ENCODE measurements around a stretch of chr15.

DNA sequence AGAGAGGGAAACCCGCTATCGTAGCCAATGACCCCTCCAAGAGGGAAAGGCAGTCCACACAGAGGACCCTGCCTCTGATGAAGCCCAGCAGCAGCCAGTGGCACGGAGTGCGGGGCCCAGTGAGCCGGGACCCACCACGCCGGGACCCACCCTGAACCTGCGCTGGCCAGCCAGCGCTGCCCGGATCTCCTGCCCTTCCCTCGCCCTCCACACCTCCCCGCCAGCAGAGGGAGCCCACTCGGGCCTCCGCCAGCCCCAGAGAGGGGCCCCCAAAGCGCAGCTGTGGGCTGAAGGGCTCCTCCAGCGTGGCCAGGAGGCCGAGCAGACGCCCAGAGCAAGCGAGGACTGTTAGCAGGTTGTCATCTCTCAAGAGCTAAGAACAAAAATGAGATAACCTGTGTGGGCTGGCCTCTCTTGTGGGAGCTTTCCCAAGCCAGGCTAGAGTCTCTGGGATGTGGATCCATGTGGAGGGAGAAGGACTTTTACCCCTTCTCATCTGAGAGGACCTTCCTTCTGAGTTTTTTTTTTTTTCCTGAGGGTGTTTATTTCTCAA, 81.3 kb upstream of the ATP10A start:
- PRO-cap, result no peak
- RAMPAGE, long total RNA, 2 experiments, result no peak in any of the 2 experiments

DNA sequence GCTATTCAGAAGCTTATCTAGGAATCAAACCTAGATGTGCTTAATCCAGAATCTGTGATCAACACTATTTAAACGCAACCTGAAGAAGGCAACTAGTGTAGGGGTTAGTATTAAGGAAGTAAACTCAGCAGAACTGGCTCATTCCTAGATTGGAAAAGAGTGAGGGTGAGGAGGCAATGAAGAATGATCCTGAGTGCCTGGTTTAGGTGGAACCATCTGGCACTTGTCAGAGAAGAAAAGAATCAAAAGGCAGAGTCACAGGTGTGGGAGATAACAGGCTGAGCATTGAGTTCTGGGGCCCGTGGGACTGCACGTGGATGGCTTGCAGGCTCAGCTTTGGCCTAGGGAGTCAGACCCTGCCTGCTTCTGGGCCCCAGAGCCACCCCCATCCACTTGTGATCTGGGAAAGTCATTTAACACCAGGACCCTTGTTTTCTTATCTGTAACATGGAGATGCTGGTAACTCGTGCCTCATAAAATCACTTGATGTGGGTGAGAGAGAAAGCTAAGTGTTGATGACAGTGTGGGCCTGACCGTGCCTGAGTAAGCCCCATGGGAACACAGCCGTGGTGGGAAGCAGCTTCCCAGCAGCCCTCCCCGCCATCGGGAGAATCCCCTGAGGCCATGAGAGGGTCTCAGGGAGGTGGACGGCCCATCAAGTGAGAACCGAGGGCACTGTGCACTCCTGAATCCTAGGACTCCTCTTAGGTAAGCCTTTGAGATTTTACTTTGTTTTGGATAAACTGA, 378.2 kb downstream of the GABRB3 start:
- PRO-cap, result no peak
- RAMPAGE, long total RNA, 2 experiments, result no peak in any of the 2 experiments

GRCh38 chr15:26628742-26629849, 143.8 kb downstream of the GABRB3 start:
- PRO-cap, result no peak
- RAMPAGE, long total RNA, 2 experiments, result start-site peak on the minus strand in 1 of 2 experiments, at chr15:26629073-26629144 at its widest, 7 reads per replicate

DNA sequence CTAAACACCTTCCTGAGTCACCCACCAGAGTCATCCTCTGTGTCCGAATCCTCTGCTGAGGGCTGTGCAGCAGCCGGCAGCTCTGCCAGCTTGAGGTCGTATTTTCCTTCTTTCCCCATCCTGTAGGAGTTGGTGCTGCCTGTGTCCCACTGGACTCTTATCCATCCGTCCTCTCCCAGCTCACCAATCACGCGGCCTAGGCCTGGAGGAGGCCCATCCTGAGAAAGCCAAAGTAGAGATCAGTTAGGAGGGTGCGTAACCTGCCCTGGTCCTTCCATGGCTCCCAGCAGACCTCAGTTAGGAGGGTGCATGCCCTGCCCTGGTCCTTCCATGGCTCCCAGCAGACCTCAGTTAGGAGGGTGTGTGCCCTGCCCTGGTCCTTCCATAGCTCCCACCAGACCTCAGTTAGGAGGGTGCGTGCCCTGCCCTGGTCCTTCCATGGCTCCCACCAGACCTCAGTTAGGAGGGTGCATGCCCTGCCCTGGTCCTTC, 101.5 kb downstream of the HERC2 start:
- PRO-cap, result no peak
- RAMPAGE, long total RNA, 2 experiments, result no peak in any of the 2 experiments

GRCh38 chr15:28255623-28256455, 66.1 kb downstream of the HERC2 start:
- PRO-cap, result no peak
- RAMPAGE, long total RNA, 2 experiments, result no peak in any of the 2 experiments

GRCh38 chr15:28992944-28993969, 107.5 kb downstream of the APBA2 start:
- PRO-cap, result no peak
- RAMPAGE, long total RNA, 2 experiments, result no peak in any of the 2 experiments

DNA sequence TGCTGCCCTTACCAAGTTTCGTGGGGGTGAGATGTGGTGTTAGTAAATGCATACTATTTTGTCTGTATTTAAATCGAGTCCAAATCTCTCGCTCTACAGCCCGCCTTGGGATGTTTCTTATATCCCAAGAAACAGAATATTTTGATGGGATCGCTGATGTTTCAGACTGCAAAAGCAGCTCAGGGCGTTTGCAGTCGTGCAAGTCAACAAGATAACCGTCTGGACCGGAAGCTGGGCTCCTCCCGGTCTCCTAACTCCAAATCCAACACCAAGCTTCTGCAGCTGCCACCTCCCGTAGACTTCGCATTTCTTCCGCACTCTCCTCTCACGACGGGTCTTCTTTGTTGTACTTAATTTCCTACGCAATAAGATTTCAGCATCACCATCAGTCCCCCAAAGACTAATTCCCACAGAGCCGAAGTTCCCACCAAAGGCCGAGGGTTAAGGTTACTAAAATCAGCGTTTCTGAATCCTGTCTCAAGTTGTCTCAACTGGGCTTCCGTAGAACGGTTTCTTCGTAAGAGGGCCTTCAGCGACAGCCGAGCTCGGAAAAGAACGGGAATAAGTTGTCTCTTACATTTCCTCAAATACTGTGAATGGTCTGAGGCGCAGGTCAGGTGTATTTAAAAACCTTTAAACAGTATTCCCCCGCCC, 21.6 kb downstream of the GOLGA8H start:
- PRO-cap, result bidirectional peak, plus-strand start at position 518 of the sequence, minus-strand start at position 267 of the sequence
- RAMPAGE, long total RNA, 2 experiments, result start-site peak on the minus strand in 2 of 2 experiments, centred at positions 476 to 485 of the sequence, 11 to 51 reads per replicate

DNA sequence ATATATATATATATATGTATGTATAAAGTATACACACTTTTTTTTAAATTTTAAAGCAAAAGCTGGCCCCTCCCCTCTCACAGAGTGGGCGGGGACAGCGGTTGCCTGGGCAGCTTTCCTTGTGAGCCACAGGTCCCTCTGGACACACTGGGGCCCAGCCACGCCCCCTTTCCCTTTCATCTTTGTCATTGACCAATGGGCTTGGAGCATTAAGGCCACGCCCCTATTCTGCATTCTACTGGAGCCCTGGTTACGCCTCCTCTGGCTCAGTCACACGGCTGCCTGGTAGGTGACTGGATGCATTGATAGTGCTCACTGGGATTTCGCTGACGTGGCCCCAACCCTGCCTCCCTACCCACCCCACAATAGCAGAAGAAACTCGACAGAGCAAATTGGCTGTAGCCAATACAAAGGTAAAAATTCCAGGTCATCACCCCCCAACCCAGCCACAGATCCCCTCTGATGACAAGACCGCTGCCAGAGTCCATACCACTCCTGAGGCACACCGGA, 112.5 kb upstream of the FAN1 start:
- PRO-cap, result no peak
- RAMPAGE, long total RNA, 2 experiments, result no peak in any of the 2 experiments

DNA sequence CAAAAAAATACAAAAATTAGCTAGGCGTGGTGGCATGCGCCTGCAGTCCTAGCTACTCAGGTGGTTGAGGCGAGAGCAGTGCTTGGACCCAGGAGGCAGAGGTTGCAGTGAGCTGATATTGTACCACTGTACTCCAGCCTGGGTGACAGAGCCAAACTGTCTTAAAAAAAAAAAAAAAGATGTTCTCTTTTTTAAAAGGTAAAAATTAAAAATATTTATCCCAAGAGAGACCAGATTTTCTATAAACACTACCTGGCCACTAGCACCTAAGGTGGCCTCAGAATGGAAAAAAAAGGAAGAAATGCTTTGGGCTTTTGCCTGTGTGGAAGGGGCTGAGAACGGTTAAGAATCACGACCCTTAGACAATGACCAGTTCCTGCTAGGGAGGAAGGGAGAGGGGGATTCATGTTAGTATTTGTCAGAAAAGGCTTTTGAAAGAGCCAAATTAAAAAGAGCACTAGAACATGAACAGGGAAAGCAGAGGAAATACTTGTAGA, 41.2 kb downstream of the FAN1 start:
- PRO-cap, result no peak
- RAMPAGE, long total RNA, 2 experiments, result no peak in any of the 2 experiments

- PRO-cap, result no peak
- RAMPAGE, long total RNA, 2 experiments, result no peak in any of the 2 experiments
Measured at GRCh38 chr15:30992131-30992371, 623 bp upstream of the MTMR10 start.

- PRO-cap, result no peak
- RAMPAGE, long total RNA, 2 experiments, result no peak in any of the 2 experiments
Measured at GRCh38 chr15:31013896-31014211, 22.4 kb upstream of the MTMR10 start.

- PRO-cap, result no peak
- RAMPAGE, long total RNA, 2 experiments, result no peak in any of the 2 experiments
Measured at GRCh38 chr15:31159055-31159760, 57.7 kb upstream of the TRPM1 start.

DNA sequence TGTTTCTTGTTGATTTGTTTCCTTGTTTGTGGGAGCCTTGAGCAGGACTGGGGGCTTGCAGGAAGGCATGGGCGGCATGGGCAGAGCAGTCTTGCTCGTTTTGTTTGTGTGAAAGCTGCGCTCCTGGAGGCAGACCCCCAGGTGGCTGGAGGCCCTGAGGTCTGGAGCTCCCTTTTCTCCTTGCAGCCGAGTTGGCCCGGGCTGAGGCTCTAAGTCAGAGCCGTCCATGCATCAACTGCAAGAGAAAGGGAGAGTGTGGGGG, 26.9 kb upstream of the KLF13 start:
- PRO-cap, result unidirectional peak, plus-strand start at position 111 of the sequence
- RAMPAGE, long total RNA, 2 experiments, result no peak in any of the 2 experiments

- PRO-cap, result no peak
- RAMPAGE, long total RNA, 2 experiments, result no peak in any of the 2 experiments
Measured at GRCh38 chr15:31305062-31305264, 21.7 kb upstream of the KLF13 start.

- PRO-cap, result no peak
- RAMPAGE, long total RNA, 2 experiments, result no peak in any of the 2 experiments
Measured at GRCh38 chr15:31326548-31326604, 259 bp upstream of the KLF13 start.

GRCh38 chr15:31339546-31340450, 13.2 kb downstream of the KLF13 start:
- PRO-cap, result no peak
- RAMPAGE, long total RNA, 2 experiments, result no peak in any of the 2 experiments

DNA sequence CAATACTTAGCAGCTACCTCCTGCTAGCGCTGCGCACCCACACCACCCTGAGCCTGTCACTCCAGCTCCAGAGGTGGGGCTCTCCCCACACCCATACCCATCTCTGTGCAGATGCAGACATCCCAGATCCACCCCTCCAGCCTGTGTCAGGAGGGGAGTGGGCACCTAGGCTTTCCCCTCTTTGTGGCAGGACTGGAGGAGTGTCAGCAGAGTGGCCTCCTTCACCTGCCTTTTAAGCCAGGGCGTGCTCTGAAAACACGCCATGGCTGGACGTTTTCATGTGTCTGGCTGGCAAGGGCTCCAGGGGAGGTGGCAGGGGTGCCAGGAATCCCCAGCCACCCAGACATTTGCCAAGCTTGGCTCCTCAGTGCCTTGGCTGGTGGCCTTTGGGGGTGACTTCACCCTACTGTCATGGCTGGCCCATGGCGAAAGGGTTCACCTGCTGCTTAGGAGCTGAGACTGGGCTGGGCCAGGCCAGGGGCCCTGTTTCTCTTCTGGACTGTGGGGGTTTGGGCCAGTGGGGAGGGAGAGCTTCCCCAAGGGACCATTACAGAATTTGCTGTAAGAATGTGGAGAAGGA, 17.6 kb downstream of the KLF13 start:
- PRO-cap, result no peak
- RAMPAGE, long total RNA, 2 experiments, result no peak in any of the 2 experiments

DNA sequence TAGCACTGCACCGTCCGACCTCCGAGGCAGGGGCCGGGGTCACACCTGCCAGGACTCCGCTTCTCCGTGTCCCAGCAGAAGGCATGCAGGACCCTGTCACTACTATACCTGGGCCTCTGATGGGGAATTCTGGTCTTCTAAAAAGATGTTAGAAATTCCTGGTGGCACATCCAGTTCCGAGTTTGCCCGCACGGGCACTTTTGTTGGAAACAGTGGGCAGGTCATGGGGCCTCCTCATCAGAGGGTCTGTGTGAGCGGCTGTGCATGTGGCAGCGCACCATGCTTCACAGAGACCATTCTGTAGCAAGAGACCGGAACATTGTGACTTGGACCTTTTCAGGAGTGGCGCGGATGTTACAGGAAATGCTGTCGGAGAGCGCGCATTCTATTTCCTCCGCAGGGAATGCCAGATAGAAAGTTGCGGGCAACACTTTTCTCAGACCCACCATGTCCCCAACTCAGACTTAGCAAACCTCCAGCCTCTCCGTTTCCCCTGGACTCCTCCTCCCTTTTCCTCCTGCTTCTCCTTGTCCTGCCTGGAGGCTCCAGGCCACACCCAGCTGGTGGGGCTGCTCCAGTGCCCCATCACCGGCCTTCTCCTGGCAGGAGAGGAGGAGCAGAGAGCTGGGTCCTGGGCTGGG, 46.5 kb downstream of the KLF13 start:
- PRO-cap, result no peak
- RAMPAGE, long total RNA, 2 experiments, result no peak in any of the 2 experiments

DNA sequence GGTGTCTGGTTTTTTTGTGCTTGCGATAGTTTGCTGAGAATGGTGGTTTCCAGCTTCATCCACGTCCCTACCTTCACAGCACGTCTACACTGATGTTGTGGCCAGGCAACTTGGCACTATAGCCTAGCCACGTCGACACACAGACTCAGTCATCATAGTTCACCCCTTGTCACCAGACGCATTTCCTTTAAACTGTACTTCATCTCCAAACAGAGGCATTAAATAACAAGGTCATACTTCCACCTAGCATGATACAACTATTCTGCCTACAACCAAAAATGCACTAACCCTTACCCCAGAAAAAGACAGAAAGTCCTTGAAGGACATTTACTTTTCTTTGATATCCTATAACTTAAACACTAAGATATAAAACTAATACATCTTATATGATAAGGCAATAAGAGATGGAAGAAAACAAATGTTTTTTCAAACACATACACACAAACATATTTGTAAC, 121.4 kb downstream of the KLF13 start:
- PRO-cap, result no peak
- RAMPAGE, long total RNA, 2 experiments, result no peak in any of the 2 experiments

- PRO-cap, result no peak
- RAMPAGE, long total RNA, 2 experiments, result no peak in any of the 2 experiments
Measured at GRCh38 chr15:31500460-31501110, 173.9 kb downstream of the KLF13 start.